ENCODE measurements around a stretch of chr10.

- RAMPAGE, long total RNA = no peak
- RRBS = no CpG with 5 or more reads among the region's 7 CpGs
PRO-cap:
- standard = no peak
- CoPRO, capped RNA only, 2 experiments = no peak in any of the 2 experiments
- CoPRO, capped and uncapped RNA, 2 experiments = no peak in any of the 2 experiments
- CoPRO, uncapped RNA only, 2 experiments = no peak in any of the 2 experiments
CAGE:
- cytosol, long polyA plus RNA = no peak
- long polyA plus RNA = no peak
- nucleolus, long total RNA = no peak
- nucleus, long polyA plus RNA = no peak
Observed at GRCh38 chr10:95289465-95290055, 1.2 kb downstream of the PDLIM1 start.

DNA sequence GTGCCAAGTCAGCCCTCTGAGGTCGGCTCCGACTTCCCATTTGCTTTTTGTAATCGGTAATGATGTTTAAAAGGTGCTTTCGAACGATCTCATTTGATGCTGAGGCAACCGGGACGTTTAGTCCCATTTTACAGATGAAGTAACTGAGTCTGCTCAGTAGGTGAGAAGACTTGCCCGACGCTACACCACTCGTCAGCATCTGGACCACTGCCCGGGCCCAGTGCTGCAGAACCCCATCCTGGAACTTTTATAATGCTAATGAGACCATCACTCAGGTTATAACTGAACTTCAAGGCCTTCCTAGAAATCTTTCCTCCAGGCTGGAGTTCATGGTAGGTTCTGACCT, 554 bp upstream of the PDLIM1 start:
- RAMPAGE, long total RNA = no peak
- RRBS = 37% methylated on average over 5 of the region's 11 CpGs
PRO-cap:
- standard = no peak
- CoPRO, capped RNA only, 2 experiments = no peak in any of the 2 experiments
- CoPRO, capped and uncapped RNA, 2 experiments = no peak in any of the 2 experiments
- CoPRO, uncapped RNA only, 2 experiments = no peak in any of the 2 experiments
CAGE:
- cytosol, long polyA plus RNA = no peak
- long polyA plus RNA = no peak
- nucleolus, long total RNA = no peak
- nucleus, long polyA plus RNA = no peak

- RAMPAGE, long total RNA = no peak
- RRBS = no CpG with 5 or more reads among the region's 6 CpGs
PRO-cap:
- standard = unidirectional peak, minus-strand start at chr10:95308885
- CoPRO, capped RNA only, 2 experiments = no peak in any of the 2 experiments
- CoPRO, capped and uncapped RNA, 2 experiments = no peak in any of the 2 experiments
- CoPRO, uncapped RNA only, 2 experiments = no peak in any of the 2 experiments
CAGE:
- cytosol, long polyA plus RNA = no peak
- long polyA plus RNA = no peak
- nucleolus, long total RNA = no peak
- nucleus, long polyA plus RNA = no peak
Observed at GRCh38 chr10:95308450-95309188, 17.8 kb upstream of the PDLIM1 start.

DNA sequence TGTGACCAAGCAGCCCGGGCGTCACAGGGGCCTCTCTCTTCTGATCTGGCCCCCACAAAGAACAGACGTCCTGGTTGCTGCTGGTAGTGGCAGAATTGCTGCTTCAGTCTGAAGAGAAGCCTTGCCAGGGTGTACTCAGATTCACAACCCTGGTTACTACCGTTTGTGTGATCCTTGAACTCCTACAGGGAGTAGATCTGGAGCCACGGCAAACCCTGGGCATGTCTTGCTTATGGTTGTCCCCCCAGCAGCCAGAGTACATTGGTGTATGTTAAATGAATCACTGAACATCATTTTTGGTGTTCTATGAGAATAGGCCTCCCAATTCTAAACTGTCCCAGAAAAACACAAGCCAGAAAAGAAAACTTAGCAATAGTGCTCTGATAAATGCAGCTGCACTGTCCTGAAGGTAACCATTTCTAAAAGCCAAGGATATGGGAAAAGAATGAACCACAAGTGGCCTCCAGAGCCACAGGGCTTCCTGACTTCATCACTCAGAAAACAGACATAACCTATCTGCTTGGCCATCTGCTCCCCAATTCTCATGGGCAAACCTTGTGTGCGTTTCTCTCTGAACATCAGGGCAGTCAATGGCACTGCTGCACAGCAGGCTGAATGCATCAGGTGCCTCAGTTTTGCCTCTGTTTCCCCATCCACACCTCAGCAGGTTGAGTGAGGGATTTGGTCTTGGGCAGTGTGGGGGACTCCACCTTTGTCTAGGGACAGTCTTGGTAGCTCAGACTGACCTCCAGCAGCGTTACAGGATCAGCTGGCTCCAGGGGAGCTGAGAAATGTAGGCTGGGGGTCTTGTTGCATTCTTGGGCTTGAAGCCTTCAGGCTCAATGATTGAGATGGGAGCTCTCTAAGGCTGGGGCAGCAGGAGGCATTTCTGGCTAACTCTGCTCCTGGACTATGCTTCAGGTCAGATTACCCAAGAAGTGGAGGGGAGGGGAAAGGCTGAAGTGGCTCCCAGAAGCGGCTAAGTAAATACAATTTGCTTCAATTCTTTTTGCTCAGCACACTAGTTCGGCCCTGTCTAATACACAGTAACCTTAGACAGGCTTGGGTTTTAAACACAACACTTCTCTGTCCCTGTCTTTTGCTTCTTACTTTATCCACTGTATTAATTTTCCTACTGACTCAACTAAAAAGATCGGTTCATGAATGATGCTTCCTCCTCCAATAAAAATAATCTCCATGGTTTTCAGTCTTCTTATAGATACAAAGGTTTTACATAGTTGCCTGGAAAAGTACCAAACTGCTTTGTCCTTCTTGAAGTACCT, 23.5 kb upstream of the PDLIM1 start:
- RAMPAGE, long total RNA = no peak
- RRBS = no CpG with 5 or more reads among the region's 10 CpGs
PRO-cap:
- standard = no peak
- CoPRO, capped RNA only, 2 experiments = no peak in any of the 2 experiments
- CoPRO, capped and uncapped RNA, 2 experiments = no peak in any of the 2 experiments
- CoPRO, uncapped RNA only, 2 experiments = no peak in any of the 2 experiments
CAGE:
- cytosol, long polyA plus RNA = no peak
- long polyA plus RNA = no peak
- nucleolus, long total RNA = no peak
- nucleus, long polyA plus RNA = no peak

DNA sequence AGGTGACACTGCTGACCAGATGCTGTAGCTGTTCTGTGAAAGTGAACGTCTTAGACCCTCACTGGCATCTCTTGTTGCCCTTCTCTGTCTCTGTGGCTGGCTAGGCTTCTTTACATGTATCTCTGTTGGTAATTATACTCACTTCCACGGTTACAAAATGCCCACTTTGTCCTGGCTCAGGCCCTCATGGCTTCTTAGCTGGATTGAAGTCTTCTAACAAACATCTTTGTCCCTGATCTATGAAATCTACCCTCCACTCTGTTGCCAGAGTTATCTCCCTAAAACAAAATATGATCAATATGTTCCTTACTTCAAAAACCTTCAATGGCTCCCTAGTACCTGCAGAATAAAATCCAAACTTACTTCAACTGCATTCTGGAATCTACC, 30.1 kb upstream of the PDLIM1 start:
- RAMPAGE, long total RNA = no peak
- RRBS = no CpG with 5 or more reads among the region's 2 CpGs
PRO-cap:
- standard = no peak
- CoPRO, capped RNA only, 2 experiments = no peak in any of the 2 experiments
- CoPRO, capped and uncapped RNA, 2 experiments = no peak in any of the 2 experiments
- CoPRO, uncapped RNA only, 2 experiments = no peak in any of the 2 experiments
CAGE:
- cytosol, long polyA plus RNA = no peak
- long polyA plus RNA = no peak
- nucleolus, long total RNA = no peak
- nucleus, long polyA plus RNA = no peak

DNA sequence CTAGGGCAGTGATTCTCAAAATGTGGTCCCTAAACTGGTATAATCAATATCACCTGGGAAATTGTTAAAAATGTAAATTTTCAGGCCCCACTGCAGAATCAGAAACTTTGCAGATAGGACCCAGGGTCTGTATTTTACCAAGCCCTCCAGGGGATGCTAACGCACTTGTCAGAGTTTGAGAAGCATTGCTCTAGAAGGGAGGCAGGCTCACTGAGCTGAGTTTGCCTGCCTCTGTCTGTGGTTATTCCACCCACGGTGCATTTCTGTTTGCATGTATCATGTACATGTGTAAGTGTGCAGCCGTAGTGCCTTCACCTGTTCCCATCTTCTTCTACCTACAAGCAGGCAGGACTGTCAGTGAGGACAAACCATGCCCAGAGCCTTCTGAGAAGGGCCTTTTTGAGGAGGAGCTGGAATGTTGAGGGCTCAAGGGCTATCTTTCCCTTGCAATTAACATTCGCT, 58.1 kb upstream of the PDLIM1 start:
- RAMPAGE, long total RNA = no peak
- RRBS = no CpG with 5 or more reads among the region's 4 CpGs
PRO-cap:
- standard = no peak
- CoPRO, capped RNA only, 2 experiments = no peak in any of the 2 experiments
- CoPRO, capped and uncapped RNA, 2 experiments = no peak in any of the 2 experiments
- CoPRO, uncapped RNA only, 2 experiments = no peak in any of the 2 experiments
CAGE:
- cytosol, long polyA plus RNA = no peak
- long polyA plus RNA = no peak
- nucleolus, long total RNA = no peak
- nucleus, long polyA plus RNA = no peak

DNA sequence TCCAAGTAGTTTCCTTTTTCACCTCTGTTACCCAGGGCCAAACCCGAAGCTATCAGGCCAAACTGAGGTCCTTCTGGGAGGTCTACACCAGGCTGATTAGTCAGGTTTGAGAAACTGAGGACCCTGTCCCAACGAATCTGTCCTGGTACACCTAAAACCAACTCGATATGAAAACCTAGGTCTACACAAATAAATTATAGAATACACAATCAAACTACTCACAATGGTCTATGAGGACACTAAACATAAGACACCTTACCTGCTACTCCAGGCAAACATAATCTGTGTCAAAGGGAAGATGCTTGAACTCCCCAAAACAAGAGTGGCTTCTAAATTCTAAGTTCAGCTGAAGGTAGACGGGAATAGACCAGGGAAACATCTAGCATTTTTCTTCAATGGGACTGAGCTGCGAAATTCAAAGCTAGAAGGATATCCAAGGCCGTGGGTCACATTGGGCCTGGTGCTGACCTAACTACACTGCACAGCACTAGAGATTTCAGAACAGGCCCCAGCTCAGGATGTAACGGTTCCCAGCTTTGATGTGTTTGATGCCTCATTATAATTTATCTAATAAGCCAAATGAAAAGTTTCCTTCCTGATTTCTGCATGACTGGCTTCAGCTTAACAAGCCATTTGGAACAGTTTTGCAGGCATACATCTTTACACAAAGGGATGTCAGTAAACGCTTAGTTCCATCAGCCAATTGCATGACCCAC, 121.8 kb upstream of the PDLIM1 start:
- RAMPAGE, long total RNA = no peak
- RRBS = no CpG with 5 or more reads among the region's 8 CpGs
PRO-cap:
- standard = no peak
- CoPRO, capped RNA only, 2 experiments = no peak in any of the 2 experiments
- CoPRO, capped and uncapped RNA, 2 experiments = no peak in any of the 2 experiments
- CoPRO, uncapped RNA only, 2 experiments = no peak in any of the 2 experiments
CAGE:
- cytosol, long polyA plus RNA = no peak
- long polyA plus RNA = no peak
- nucleolus, long total RNA = no peak
- nucleus, long polyA plus RNA = no peak

GRCh38 chr10:95496374-95497375, 64.5 kb downstream of the SORBS1 start:
- RAMPAGE, long total RNA = no peak
- RRBS = no CpG with 5 or more reads among the region's 7 CpGs
PRO-cap:
- standard = no peak
- CoPRO, capped RNA only, 2 experiments = no peak in any of the 2 experiments
- CoPRO, capped and uncapped RNA, 2 experiments = no peak in any of the 2 experiments
- CoPRO, uncapped RNA only, 2 experiments = no peak in any of the 2 experiments
CAGE:
- cytosol, long polyA plus RNA = no peak
- long polyA plus RNA = no peak
- nucleolus, long total RNA = no peak
- nucleus, long polyA plus RNA = no peak

- RAMPAGE, long total RNA = no peak
- RRBS = no CpG with 5 or more reads among the region's 1 CpG
PRO-cap:
- standard = no peak
- CoPRO, capped RNA only, 2 experiments = no peak in any of the 2 experiments
- CoPRO, capped and uncapped RNA, 2 experiments = no peak in any of the 2 experiments
- CoPRO, uncapped RNA only, 2 experiments = no peak in any of the 2 experiments
CAGE:
- cytosol, long polyA plus RNA = no peak
- long polyA plus RNA = no peak
- nucleolus, long total RNA = no peak
- nucleus, long polyA plus RNA = no peak
Observed at GRCh38 chr10:95506197-95506615, 55.0 kb downstream of the SORBS1 start.

GRCh38 chr10:95512398-95513057, 48.6 kb downstream of the SORBS1 start:
- RAMPAGE, long total RNA = no peak
- RRBS = no CpG with 5 or more reads among the region's 9 CpGs
PRO-cap:
- standard = no peak
- CoPRO, capped RNA only, 2 experiments = no peak in any of the 2 experiments
- CoPRO, capped and uncapped RNA, 2 experiments = no peak in any of the 2 experiments
- CoPRO, uncapped RNA only, 2 experiments = no peak in any of the 2 experiments
CAGE:
- cytosol, long polyA plus RNA = no peak
- long polyA plus RNA = no peak
- nucleolus, long total RNA = no peak
- nucleus, long polyA plus RNA = no peak

- RAMPAGE, long total RNA = no peak
- RRBS = no CpG with 5 or more reads among the region's 8 CpGs
PRO-cap:
- standard = no peak
- CoPRO, capped RNA only, 2 experiments = no peak in any of the 2 experiments
- CoPRO, capped and uncapped RNA, 2 experiments = no peak in any of the 2 experiments
- CoPRO, uncapped RNA only, 2 experiments = no peak in any of the 2 experiments
CAGE:
- cytosol, long polyA plus RNA = no peak
- long polyA plus RNA = no peak
- nucleolus, long total RNA = no peak
- nucleus, long polyA plus RNA = no peak
Observed at GRCh38 chr10:95559337-95559975, 1.7 kb downstream of the SORBS1 start.

DNA sequence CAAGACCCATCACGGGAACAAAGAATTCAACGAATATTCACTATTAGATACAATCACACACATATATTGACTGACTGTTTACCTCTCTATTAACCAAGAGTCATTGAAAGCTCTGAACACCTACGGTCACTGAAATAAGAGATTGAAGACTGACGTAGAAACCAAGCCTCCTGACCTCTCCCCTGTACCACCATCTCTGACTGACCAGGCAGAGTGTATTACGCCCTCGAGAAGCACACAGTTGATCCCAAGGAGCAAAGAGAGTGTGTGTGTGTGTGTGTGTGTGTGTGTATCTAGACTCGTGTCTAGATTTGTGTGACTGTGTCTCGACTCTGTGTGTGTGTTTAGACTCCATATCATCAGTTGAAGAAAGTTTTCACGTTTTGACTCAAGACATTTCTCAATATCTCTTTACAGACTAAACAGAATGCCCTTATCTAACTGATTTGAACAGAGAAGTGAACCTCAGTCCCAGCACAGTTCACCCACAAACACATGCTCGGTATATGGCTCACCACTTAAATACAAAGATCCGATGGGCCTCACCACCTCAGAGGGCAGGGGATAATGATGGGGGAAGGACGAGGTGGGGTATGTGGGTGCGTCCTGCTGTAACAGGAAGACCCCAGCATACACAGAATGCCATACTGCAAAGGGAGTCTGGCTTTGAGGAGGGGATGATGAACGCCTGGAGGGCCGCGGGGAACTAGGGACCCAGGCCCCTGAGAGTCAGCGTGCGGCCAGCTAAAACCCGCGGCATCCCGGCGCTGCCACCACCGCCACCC, 900 bp downstream of the ALDH18A1 start:
- RAMPAGE, long total RNA = no peak
- RRBS = no CpG with 5 or more reads among the region's 23 CpGs
PRO-cap:
- standard = no peak
- CoPRO, capped RNA only, 2 experiments = no peak in any of the 2 experiments
- CoPRO, capped and uncapped RNA, 2 experiments = no peak in any of the 2 experiments
- CoPRO, uncapped RNA only, 2 experiments = no peak in any of the 2 experiments
CAGE:
- cytosol, long polyA plus RNA = no peak
- long polyA plus RNA = no peak
- nucleolus, long total RNA = no peak
- nucleus, long polyA plus RNA = no peak

GRCh38 chr10:95767750-95768126, 11.8 kb downstream of the ENTPD1 start:
- RAMPAGE, long total RNA = no peak
PRO-cap:
- standard = no peak
- CoPRO, capped RNA only, 2 experiments = no peak in any of the 2 experiments
- CoPRO, capped and uncapped RNA, 2 experiments = no peak in any of the 2 experiments
- CoPRO, uncapped RNA only, 2 experiments = no peak in any of the 2 experiments
CAGE:
- cytosol, long polyA plus RNA = no peak
- long polyA plus RNA = no peak
- nucleolus, long total RNA = no peak
- nucleus, long polyA plus RNA = no peak

- RAMPAGE, long total RNA = no peak
- RRBS = no CpG with 5 or more reads among the region's 5 CpGs
PRO-cap:
- standard = no peak
- CoPRO, capped RNA only, 2 experiments = no peak in any of the 2 experiments
- CoPRO, capped and uncapped RNA, 2 experiments = no peak in any of the 2 experiments
- CoPRO, uncapped RNA only, 2 experiments = no peak in any of the 2 experiments
CAGE:
- cytosol, long polyA plus RNA = no peak
- long polyA plus RNA = no peak
- nucleolus, long total RNA = no peak
- nucleus, long polyA plus RNA = no peak
Observed at GRCh38 chr10:95792719-95793369, 36.9 kb downstream of the ENTPD1 start.

DNA sequence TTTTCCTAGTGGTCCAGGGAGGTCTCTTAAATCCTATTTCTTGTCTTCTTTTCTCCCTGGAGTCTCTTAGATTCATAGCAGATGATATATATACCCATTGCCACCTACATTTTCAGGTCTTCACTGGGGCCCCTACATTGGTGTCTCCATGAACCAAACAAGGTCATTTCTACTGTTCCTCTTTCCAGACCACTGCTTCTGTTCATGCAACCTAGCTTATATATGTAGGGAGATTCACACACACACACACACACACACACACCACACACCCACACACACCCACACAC, 70.1 kb upstream of the CC2D2B start:
- RAMPAGE, long total RNA = no peak
PRO-cap:
- standard = no peak
- CoPRO, capped RNA only, 2 experiments = no peak in any of the 2 experiments
- CoPRO, capped and uncapped RNA, 2 experiments = no peak in any of the 2 experiments
- CoPRO, uncapped RNA only, 2 experiments = no peak in any of the 2 experiments
CAGE:
- cytosol, long polyA plus RNA = no peak
- long polyA plus RNA = no peak
- nucleolus, long total RNA = no peak
- nucleus, long polyA plus RNA = no peak

DNA sequence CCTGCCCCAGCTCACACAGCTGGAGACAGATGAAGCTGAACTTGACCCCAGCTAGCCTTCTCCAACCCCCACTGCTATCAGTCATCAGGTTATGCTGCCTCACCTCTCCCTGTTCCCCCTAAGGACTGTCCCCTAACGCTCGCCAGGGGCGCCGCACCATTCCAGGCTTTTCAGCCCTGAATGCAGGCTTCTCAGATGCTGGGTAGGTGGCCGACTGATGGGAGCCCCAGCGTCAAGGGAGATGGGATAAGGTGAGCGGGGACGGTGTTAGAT, 15.8 kb upstream of the OPALIN start:
- RAMPAGE, long total RNA = no peak
- RRBS = no CpG with 5 or more reads among the region's 8 CpGs
PRO-cap:
- standard = no peak
- CoPRO, capped RNA only, 2 experiments = no peak in any of the 2 experiments
- CoPRO, capped and uncapped RNA, 2 experiments = no peak in any of the 2 experiments
- CoPRO, uncapped RNA only, 2 experiments = no peak in any of the 2 experiments
CAGE:
- cytosol, long polyA plus RNA = no peak
- long polyA plus RNA = no peak
- nucleolus, long total RNA = no peak
- nucleus, long polyA plus RNA = no peak

DNA sequence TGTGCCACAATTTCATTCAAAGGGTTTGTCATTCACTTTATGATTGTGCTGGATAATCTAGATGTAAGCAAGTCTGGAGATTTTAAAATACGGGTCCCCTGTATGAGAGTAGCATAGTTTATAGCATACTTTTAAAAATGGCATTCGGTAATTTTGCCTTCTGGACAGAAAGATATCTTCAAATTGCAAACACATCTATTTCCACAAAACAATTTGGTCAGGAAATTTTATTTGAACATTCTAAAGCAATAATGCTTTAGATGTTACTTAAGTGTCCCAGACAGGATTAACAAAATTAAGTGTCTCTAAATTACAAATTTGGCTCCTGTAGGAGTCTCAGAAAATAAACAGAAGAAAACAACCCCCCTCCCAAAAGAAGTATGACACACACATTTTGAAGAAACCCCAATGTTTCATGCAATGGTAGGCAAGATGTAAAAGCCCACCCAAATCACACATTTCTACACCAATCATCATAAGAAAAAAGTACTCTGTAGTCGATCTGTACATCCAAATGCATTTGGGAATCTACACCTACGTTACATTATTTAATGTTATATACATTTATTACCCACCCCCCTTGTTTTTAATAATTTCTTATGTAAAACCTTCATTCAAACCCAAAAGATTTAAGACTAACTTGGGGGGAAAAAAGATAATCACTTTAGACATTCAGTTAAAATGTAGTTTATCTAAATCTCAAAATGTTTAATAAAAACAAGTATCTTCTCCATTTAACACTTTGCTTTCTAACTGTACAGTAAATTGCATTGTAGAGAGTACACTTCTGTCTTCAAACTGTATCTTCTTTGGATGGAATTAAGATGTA, 7.3 kb upstream of the TLL2 start:
- RAMPAGE, long total RNA = no peak
- RRBS = no CpG with 5 or more reads among the region's 4 CpGs
PRO-cap:
- standard = no peak
- CoPRO, capped RNA only, 2 experiments = no peak in any of the 2 experiments
- CoPRO, capped and uncapped RNA, 2 experiments = no peak in any of the 2 experiments
- CoPRO, uncapped RNA only, 2 experiments = peak in 1 of 2 experiments; most common minus-strand start position 229 of the sequence (in 1)
CAGE:
- cytosol, long polyA plus RNA = no peak
- long polyA plus RNA = no peak
- nucleolus, long total RNA = no peak
- nucleus, long polyA plus RNA = no peak

- RAMPAGE, long total RNA = no peak
- RRBS = no CpG with 5 or more reads among the region's 8 CpGs
PRO-cap:
- standard = no peak
- CoPRO, capped RNA only, 2 experiments = no peak in any of the 2 experiments
- CoPRO, capped and uncapped RNA, 2 experiments = no peak in any of the 2 experiments
- CoPRO, uncapped RNA only, 2 experiments = no peak in any of the 2 experiments
CAGE:
- cytosol, long polyA plus RNA = no peak
- long polyA plus RNA = no peak
- nucleolus, long total RNA = no peak
- nucleus, long polyA plus RNA = start-site peak on the minus strand at chr10:96557270-96557654, 24 and 36 reads in 2 replicates
Observed at GRCh38 chr10:96557084-96557998, 29.5 kb downstream of the TM9SF3 start.